Metastatic Breast Carcinoma in the Brain (tissue), 10 donors: ENCODE measurements around a stretch of chr1.

GRCh38 chr1:46526675-46527309 is 8.5 kb downstream of the TMEM275 start:
- PRO-cap, 10 experiments: no peak in any of the 10 experiments

GRCh38 chr1:46658251-46658947 is 9.8 kb downstream of the ATPAF1 start:
- PRO-cap, 10 experiments: no peak in any of the 10 experiments

DNA sequence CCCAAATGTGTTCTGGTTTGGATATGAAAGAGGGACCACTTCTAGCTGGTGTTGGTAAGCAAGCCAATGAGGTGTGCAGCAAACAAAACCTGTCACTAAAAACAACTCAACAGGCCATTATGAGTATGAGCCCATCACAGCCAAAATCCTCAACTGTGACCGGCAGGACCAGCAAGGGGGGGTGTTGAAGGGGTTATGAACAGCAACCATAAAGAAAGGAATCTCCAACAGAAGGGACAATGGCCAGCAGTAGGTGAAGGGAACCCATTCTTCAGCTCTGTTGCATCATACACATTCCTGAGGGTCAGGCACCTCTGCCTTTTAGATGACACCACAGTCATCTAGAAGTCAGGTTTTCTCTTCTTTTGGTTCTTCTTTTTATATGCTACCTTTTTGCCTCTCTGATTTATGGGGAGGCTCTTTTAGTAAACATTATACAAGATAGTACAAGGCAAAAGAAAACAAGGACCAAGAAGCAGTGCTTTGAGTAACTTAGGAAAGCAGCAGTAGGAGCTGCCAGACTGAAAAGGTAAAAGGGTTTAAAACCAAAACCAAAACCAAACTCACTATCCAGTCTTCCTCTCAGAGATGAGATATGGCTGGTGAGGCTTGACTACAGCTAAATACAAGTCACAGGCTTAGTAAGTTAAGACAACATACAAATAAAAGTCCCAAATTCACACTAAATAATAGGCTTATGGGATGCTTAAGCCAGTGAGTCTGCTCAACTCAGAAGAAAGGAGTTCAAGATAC is 3.9 kb downstream of the TEX38 start:
- PRO-cap, 10 experiments: no peak in any of the 10 experiments

GRCh38 chr1:46757534-46758324 is 38.8 kb upstream of the EFCAB14 start:
- PRO-cap, 10 experiments: peak in 6 of 10 experiments; most common plus-strand start chr1:46757949 (in 2); most common minus-strand start chr1:46757746 (in 3)

GRCh38 chr1:46960878-46961603 is 19.8 kb upstream of the CYP4A11 start:
- PRO-cap, 10 experiments: no peak in any of the 10 experiments

DNA sequence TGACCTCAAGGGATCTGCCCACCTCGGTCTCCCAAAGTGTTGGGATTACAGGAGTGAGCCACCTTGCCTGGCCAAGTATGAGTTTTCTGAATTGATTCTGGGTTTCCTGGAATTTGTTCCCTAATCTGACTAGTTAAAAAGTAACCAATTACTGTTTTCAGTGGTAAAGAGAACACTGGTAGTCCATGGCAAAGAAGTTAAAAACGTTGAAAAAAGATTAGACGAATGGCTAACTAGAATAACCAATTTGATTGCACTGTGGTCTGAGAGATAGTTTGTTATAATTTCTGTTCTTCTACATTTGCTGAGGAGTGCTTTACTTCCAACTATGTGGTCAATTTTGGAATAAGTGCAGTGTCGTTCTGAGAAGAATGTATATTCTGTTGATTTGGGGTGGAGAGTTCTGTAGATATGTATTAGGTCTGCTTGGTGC is 21.1 kb upstream of the CYP4A11 start:
- PRO-cap, 10 experiments: no peak in any of the 10 experiments

GRCh38 chr1:47226128-47226733 is 5.8 kb downstream of the TAL1 start:
- PRO-cap, 10 experiments: no peak in any of the 10 experiments

- PRO-cap, 10 experiments: peak in 1 of 10 experiments; most common plus-strand start chr1:47434612 (in 1); most common minus-strand start chr1:47434505 (in 1)
Observed at GRCh38 chr1:47434194-47434708, 3.6 kb upstream of the FOXD2 start.

DNA sequence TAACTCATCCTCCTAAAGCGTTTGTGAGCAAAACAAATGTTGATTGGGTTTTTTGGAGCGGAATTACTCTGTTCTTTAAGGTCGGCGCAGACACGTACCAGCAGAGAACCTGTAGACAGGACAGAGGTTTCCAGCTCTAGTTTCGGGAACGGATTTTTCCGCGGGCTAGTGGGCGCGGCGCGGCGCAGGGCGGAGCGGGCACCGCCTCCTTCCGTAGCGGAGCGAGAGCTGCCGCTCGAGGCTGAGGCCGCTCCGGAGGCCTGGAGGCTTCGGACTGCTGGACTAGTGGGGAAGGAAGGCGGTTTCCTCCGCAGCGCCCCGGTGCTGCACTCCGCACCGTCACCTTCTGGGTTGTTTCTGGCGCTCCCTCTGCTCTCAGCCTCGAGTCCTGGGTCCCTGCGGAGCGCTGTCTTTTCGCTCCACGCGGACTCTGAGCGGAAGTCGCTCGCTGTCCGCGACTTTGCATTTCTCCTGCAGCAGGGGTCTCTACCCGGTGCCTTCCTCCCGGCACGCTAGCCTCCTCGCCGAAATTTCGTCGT is 6.9 kb downstream of the FOXD2 start:
- PRO-cap, 10 experiments: peak in 2 of 10 experiments; most common minus-strand start position 111 of the sequence (in 1)

DNA sequence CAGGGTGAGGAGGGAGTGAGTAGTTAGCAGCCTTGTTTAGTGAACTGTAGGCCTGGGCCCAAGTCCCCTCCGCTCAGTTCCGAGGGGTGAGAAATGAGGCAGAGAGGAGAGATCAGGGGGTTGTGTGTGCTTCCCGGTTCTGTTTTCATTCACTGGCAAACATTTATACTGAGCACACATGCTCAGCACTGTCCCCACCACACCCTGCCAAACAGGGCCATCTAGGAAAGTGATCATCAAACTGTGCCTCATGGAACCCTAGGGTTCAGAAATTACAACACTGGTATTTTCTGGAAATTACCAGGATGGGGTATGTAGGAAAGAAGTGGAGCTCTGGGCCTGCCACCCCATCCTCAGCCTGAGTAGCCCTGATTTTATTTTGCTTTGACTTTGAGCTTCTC is 84.0 kb downstream of the FOXD2 start:
- PRO-cap, 10 experiments: peak in 1 of 10 experiments; most common plus-strand start position 148 of the sequence (in 1); most common minus-strand start position 154 of the sequence (in 1)

DNA sequence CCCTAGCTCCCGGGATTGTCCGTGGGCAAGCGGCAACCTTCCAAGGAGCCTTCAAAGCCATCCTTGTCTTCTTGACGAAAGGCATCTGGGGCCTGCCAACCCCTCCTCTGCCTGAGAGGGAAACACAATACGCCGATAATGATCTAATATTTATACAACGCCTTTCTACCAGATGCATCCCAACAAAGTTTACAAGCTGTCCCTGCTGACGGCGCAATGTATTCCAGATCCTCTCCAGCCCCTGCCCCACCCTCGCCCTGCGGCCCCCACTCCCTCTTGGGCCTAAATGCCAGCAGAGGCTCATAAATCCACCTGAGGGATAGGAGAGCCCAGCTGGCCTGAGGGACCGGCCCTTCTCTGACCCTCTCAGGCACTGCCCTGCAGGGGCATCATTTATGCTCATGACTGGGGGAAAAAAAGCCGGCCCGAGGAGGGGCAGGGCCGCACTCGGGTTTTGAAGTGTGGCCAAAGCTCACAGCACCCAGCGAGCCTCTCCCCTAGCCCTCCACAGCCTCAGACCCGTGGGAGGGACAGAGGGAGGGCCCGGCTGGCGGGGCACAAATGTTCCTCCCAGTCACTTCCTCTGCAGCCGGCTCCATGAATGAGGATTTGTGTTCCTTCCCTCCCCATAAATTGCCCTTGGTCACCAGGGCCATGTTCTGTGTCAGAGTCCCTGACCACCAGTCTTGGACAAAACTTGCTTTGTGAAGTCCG is 140.3 kb downstream of the FOXD2 start:
- PRO-cap, 10 experiments: peak in 1 of 10 experiments; most common plus-strand start position 577 of the sequence (in 1); most common minus-strand start position 368 of the sequence (in 1)

GRCh38 chr1:47713380-47713687 is 275.5 kb downstream of the FOXD2 start:
- PRO-cap, 10 experiments: no peak in any of the 10 experiments

GRCh38 chr1:47995712-47995965 is 1.5 kb downstream of the TRABD2B start:
- PRO-cap, 10 experiments: no peak in any of the 10 experiments

GRCh38 chr1:48093648-48094259 is 96.6 kb upstream of the TRABD2B start:
- PRO-cap, 10 experiments: peak in 7 of 10 experiments; most common plus-strand start chr1:48094065 (in 7); most common minus-strand start chr1:48093930 (in 1)

- PRO-cap, 10 experiments: no peak in any of the 10 experiments
Observed at GRCh38 chr1:48227125-48228215, 5.0 kb downstream of the SLC5A9 start.

DNA sequence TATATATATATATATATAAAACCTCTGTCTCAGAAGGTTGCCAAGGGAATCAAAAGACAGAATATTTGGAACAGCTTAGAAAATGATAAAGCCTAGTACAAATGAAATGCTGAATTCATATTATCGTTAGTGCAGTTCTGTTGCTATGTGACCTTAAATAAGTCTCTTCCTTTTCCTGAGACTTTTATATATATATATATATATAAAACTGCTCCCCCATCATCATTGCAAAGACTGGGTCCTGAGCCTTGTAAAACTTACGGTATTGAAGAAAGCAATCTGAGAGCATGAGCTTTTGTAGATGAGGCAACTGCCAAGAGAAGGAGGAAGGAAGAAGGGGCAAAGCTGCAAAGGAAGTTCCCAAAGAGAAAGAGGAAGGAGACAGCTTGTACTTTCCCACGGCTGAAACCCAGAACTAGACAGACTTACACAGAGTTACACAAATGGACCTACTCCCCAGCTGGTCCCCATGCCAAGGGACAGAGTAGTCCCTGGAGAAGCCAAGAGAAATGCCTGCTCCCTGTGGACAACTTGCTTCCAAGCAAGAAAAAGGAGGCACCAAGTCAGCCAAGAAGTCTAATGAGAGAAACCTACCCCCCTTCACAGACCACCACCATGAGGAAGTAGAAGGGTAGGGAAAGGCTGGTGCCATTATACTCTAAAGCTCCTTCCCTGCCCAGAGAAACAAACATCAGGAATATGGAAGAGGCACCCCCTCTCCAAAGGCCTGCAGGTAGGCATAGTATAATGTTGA is 22.6 kb downstream of the SLC5A9 start:
- PRO-cap, 10 experiments: peak in 1 of 10 experiments; most common plus-strand start position 482 of the sequence (in 1)

DNA sequence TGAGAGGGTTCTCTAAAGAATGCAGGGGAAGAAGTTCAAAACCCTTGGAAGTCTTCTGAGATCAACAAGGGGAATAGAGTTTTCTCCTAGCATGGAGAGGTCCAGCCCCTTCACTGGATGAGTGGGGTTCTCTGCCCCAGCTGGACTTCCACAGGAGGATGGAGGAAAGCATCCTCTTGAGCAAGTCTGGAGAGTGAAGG is 1.1 kb downstream of the SPATA6 start:
- PRO-cap, 10 experiments: no peak in any of the 10 experiments

GRCh38 chr1:48878447-48879149 is 101.9 kb upstream of the BEND5 start:
- PRO-cap, 10 experiments: peak in 1 of 10 experiments; most common minus-strand start chr1:48878847 (in 1)

DNA sequence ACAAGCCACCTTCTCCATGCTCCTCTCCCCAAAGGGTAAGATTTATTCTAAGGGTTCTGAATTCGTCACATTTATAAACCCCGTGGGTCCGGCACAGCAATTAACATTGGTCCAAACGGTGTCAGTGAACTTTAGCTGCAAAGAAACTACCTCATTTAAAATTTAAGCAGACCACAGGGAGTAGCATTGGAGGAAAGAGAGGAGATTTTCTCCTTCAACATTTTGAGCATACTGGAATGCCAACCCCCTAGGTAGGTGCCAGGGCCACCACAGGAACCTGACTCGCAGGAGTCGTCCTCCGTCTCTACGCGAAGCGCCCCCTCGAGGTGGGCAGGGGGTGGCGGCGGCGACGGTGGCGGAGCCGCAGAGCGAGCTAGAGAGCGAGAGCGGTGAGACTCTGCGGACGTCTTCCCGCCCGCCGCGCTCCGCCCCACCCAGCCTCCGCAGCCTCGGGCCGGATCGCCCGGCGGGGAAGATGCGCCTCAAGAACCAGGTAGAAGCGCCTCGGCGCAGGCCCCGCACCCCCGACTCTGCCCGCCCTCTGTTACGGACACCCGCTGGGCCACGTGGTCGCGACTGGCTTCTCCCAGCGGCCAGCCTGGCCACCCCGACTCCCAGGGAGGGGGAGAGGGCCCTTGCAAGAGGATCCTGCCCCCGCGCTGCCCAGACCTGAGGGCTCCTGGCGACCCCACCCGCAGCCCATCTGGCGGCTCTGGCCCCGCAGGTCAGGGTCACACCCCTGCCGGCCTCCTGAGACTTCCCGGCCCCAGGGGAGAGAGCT is 24.1 kb upstream of the AGBL4 start:
- PRO-cap, 10 experiments: peak in 3 of 10 experiments; most common plus-strand start position 617 of the sequence (in 2); most common minus-strand start position 532 of the sequence (in 2)

GRCh38 chr1:50109342-50110121 is 812 bp downstream of the ELAVL4 start:
- PRO-cap, 10 experiments: no peak in any of the 10 experiments